ENCODE measurements around the gene FHIP1A.

DNA sequence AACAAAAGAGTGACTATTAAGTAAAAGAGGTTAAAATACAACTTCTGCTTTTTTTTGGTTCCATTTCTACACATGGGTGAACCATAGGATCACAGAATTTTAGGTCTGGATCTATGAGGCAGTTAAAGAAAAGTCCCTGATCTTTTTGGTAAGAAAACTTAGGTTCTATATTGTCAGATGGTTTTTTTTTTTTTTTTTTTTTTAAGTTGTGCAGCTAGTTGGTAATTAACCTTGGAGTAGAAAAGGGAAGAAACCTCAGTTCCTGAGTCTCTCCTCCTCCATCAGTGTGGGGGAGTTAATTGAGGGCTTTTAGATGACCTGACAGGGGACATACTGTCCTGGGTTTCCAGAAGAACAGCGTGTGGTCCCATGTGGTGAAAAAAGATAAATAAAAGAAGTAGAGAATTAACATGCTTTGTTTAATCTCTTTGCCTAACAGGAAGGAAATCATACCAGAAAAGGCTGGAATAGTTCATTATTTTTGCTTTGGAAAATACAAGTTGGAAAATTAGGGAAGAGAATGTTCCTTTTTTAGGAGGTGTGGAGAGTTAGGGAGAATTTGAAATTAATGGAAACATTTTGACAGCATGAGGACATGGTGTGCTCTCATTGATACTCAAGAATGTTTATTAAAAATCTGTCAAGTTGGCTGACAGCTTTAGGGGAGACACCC lies 123.8 kb downstream of the ARHGAP10 start:
- RRBS: no CpG with 5 or more reads among the region's 1 CpG

DNA sequence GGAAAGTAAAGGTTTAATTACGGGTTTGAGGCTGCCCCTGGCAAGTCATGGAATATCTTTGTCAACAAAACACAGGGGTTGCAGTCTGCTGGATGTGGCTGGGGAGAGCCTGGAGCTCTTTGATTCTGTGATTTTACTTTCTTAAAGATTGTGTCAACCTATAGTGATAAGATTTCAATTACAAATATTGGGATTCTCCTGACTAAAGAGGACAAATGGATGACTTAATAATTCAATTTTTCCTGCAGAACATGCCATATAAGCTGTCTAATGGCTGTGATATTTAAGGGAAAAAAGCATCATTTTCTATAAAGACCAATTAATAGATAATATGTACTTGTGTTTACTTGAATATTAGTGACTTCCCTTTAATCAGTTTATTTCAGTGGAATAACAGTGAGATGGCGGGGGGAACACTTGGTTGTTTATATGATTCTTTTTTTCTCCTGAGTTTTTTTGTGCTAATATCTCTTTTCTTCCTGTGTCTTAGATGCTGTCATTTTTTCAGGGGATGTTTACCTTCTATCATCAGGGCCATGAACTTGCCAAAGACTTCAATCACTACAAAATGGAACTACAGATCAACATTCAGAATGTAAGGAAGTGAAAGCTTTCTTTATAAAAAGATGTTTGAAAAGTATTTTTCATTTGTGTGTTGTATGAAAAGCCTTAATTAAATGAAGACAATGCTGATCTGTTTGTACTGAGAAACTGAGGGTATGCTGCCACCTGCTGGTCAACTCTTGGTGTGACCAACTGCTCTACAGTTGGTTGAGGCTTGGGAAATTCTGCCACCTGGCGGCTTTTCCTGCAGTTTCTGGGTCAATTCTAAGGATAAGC lies 134.6 kb downstream of the ARHGAP10 start:
- RRBS: no CpG with 5 or more reads among the region's 3 CpGs

- RRBS: no CpG with 5 or more reads among the region's 4 CpGs
Observed at GRCh38 chr4:147996429-147997276, 264.8 kb downstream of the ARHGAP10 start.

GRCh38 chr4:148442579-148443615 lies 683 bp upstream of the NR3C2 start:
- RRBS: no CpG with 5 or more reads among the region's 52 CpGs

DNA sequence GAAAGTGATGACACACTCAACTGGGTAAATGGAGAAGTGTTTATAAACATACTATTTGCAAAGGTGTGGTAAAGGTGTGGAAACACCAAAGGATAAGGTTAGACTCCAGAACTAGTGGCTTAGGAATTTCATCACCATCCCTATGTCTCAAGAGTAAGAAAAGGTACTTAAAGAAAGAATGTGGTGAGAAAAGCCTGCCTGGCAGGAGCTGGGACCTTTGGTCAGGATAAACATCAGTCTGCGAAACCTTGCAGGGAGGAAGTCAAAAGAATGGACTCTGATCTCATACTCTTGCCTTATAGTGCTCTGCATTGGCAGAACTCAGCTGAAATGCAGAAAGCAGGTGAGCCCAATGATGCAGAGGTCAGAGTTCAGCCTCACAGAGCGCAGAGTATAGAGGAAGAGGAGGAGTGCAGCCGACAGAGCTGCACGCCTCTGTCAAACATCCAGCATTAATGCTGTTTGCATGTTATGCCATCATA lies 97.2 kb upstream of the NR3C2 start:
- RRBS: no CpG with 5 or more reads among the region's 4 CpGs

DNA sequence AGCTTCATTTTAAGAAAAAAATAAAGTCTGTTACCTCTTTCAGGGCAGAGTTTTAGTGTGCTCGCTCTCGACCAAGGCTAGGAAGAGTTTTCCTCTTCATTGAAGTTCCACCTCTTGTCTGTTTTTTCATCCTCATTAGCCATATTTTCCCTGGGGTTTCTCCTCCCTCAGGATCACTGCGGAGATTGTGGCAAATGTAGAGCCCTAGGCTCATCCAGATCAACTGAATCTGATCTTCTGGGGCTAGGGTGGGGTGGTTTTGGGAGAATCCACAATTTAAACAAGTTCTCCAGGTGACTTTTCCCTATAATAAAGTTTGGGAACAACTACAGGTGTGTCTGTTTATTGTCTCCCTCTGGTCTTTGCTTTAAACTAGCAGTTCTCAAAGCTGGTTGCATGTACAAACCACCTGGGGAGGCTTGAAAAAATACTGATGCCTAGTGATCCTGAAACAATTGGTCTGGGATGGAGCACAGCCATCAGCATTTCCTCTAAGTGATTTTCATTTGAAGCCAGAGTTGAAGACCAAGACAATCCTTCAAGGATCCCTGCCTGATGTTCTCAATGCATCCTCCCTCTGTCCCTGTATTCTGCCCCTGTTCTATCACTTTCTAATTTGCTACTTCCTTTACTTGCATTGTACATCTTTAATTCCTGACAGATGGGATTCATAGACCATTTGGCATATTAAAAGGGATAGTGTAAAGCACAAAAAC lies 238.2 kb upstream of the NR3C2 start:
- RRBS: no CpG with 5 or more reads among the region's 3 CpGs

DNA sequence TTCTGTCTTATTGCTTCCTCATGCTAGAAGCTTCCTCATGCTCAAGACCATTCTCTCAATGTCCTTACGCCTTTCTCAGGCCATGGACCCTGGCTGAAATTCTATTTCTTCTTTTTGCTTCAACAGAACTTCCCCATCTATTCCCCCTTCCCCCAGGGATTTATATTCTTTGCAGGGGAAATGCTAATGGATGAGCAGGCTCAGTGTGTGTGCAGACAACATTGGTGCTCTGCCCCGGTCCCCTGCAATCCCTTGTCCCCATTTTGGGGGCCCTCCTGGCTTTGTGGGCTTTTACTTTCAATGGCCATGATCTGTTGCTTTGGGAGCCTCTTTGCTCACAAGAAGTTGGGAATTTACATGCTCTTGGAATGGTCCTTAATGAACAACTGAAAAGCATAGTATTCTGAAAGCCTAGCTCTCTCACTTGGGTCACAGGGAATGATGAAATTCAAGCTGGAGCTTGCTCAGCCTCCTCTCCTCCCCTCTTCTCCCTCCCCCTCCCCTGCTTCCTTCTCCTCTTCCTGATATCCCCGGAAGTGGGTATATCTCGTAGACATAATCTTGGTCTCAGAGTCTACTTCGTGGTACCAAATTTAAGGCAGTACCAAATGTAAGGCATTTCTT lies 400.5 kb upstream of the NR3C2 start:
- RRBS: no CpG with 5 or more reads among the region's 5 CpGs

DNA sequence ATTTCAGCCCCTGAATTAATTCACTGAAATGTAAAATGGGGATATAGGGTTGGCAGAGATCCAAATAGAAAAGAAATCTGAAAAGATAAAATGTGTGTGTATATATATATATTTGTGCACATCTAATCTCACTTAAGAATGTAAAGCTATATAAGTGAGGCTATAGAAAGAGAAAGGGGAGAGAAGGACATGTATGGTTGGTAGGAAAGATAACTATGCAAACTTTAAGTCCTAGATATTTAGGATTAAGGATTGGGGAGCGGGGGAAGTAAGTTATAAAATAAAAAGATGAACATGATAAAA lies 608.0 kb upstream of the NR3C2 start:
- RRBS: no CpG with 5 or more reads among the region's 1 CpG

DNA sequence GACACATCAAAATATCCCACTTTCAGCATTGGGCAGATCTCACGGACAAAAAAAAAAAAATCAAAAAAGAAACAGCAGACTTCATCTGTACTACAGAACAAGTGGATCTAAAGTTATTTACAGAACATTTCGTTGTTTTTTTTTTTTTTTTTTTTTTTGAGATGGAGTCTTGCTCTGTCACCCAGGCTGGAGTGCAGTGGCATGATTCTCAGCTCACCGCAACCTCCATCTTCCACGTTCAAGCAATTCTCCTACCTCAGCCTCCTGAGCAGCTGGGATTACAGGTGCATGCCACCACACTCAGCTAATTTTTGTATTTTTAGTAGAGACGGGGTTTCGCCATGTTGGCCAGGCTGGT lies 145.0 kb downstream of the MAB21L2 start:
- RRBS: no CpG with 5 or more reads among the region's 6 CpGs

DNA sequence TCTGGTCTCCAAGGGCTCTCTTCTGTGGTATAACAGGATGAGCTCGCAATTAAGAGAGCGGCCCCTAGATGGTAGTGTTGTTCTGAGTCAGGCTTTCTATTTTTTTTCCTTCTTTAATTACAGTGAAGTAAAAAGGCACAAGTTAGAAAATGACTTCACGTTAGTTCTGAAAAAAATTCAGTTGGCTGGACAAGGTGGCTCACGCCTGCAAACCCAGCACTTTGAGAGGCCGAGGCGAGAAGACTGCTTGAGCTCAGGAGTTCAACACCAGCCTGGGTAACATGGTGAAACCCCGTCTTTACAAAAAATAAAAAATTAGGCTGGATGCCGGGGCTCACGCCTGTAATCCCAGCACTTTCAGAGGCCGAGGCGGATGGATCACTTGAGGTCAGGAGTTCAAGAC lies 18.1 kb downstream of the RPS3A start:
- RRBS: no CpG with 5 or more reads among the region's 11 CpGs

- RRBS: no CpG with 5 or more reads among the region's 4 CpGs
Observed at GRCh38 chr4:151184462-151185046, 85.1 kb downstream of the RPS3A start.

DNA sequence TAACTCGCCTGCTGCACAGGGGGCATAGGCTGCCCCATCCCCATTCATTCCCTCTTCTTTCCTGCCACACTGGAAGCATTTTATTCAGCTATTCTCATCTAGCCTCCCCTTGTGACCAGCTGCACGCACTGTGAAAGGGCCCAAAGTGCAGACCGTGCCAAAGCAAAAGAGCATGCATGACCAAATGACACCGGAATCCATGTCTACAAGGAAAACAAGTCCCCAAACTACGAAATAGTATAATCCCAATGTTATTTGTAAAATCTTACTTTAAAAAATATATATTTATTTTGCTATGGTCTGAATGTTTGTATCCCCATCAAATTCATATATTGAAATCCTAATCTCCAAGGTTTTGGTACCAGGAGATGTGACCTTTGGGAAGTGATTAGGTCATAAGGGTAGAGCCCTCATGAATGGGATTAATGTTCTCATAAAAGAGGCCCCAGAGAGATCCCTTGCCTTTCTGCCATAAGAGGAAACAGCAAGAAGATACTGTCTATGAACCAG lies 77.3 kb upstream of the PRSS48 start:
- RRBS: no CpG with 5 or more reads among the region's 5 CpGs

DNA sequence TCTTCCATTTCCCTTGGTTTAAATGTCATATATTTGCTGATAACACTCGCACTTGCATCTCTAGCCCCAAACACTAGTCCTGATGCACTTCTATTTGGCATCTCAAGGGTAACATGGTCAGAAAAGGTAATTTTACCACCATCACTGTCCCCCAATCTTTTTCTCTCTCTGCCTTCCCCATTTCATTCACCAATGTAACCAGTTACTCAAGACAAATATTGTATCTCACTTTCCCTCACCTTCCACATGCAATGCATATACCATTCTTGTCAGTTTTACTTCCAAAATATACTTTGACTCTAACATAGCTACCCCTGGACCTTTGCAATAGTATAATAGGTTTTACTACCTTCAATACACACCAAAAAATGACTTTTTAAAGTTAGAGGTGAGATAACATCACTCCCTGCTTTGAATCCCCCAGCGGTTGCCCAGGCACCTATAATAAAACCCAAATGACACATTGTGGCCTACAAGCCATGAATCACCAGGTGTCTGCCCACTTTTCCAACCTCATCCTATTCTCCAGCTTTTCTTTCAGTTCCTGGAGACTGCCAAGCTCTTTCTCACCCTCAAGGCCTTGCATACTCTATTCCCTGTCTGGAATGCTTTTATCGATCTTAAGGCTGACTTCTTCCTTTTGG lies 16.6 kb upstream of the PRSS48 start:
- RRBS: no CpG with 5 or more reads among the region's 3 CpGs

DNA sequence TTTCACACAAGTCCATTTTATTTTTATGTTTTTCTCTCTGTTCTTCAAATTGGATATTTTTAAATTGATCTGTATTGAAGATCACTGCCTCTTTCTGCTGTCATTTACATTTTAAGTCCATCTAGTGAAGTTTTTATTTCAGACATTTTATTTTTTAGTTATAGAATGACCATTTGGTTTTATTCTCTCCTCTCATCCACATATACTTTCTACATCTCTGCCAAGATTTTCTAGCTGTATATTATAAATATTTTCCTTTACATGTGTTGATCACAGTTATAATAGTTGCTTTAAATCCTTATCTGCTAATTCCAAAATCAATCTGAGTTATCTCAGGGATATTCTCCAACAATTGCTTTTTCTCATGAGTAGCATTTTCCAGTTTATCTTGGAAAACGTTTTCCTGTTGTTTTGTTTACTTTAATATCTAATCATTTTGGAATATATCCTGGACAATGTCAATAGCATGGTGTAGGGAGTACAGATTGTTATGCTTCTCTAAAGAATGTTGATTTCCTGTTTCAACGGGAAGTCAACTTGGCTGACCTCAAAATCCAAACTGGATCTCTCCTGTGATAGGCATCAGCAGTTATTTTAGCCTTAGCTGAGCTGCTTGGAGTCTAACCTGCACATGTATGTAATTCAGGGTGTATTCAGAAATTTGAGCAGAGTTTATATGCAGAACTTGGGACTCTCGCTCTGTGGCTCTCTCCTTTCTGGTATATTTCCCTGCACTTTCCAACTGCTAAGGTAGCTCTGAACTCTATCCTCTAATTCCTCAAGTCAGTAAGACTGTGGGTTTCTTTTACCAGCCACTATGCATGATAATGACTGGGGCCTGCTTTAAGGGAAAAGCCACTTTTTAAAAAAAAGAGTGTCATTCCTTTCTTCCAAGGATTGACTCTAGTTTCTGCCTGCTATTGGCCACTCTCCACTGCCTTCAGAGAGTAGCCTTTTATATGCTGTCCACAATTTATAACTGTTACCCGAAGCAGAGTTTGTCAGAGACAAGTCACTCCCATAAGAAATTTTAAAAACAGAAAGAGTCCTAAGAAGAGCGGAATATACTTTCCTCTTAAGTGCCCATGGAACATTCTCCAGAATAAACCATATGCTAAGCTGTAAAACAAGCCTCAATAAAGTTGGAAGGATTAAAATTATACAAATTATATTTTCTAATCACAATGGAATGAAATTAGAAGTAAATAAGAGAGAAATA lies 7.7 kb downstream of the PRSS48 start:
- RRBS: no CpG with 5 or more reads among the region's 5 CpGs

GRCh38 chr4:151315120-151315604 lies 10.2 kb downstream of the SH3D19 start:
- RRBS: no CpG with 5 or more reads among the region's 1 CpG

GRCh38 chr4:151402411-151402859 lies 6.5 kb upstream of the FHIP1A start:
- RRBS: no CpG with 5 or more reads among the region's 6 CpGs

DNA sequence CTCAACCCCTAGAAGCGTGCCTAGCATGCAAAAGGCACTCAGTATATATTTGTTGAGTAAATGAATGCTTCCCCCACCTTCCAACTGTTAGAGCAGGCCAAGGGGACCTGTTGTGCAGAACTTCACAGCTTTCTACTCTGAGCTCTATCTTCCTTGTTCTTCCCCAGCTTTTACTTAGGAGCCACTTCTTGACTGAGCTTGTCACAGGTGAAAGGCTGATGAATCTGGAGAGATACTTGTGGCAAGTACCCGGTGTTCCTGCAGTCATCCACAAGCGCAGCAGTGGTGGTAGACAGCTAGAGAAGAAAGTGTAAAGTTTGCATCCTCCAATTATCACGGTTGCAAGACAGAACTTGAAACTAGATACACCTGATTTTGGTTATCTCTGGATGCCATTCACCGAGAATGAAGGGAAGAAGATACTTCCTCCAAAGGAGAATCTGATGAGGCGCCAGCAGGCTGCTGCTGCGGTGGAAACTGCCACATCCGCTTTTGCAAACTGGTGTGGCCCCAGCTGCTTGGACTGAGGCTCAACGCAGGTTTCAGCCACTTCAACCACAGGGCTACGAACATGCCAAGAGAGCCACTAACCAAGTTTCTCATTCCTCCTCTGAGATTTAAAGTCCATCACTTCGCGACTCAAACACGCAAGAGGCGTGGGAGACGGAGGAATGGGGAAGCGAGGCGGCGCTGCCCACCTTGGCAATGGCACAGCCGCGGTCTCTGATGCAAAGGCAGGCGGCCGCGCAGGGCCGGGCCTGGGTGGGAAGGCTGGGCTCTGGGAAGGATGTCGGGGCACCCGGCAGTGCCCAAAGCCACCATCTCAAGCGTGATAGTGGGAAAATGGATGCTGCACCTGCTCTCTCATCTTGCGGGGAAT lies 1.3 kb upstream of the FHIP1A start:
- RRBS: under 1% methylated on average over 3 of the region's 28 CpGs

GRCh38 chr4:151409092-151409967 lies at the start of gene FHIP1A:
Gene FHIP1A, plus strand, starts transcription at chr4:151409176.
- RRBS: 2% methylated on average over 18 of the region's 55 CpGs

DNA sequence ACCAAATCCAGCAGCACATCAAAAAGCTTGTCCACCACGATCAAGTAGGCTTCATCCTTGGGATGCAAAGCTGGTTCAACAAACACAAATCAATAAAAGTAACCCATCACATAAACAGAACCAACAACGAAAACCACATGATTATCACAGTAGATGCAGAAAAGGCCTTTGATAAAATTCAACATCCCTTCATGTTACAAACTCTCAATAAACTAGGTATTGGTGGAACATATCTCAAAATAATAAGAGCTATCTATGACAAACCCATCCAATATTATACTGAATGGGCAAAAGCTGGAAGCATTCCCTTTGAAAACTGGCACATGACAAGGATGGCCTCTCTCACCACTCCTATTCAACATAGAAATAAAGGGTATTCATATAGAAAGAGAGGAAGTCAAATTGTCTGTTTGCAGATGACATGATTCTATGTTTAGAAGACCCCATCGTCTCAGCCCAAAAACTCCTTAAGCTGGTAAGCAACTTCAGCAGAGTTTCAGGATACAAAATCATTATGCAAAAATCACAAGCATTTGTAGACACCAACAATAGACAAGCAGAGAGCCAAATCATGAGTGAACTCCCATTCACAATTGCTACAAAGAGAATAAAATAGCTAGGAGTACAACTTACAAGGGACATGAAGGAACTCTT lies 56.8 kb downstream of the FHIP1A start:
- RRBS: no CpG with 5 or more reads among the region's 3 CpGs

DNA sequence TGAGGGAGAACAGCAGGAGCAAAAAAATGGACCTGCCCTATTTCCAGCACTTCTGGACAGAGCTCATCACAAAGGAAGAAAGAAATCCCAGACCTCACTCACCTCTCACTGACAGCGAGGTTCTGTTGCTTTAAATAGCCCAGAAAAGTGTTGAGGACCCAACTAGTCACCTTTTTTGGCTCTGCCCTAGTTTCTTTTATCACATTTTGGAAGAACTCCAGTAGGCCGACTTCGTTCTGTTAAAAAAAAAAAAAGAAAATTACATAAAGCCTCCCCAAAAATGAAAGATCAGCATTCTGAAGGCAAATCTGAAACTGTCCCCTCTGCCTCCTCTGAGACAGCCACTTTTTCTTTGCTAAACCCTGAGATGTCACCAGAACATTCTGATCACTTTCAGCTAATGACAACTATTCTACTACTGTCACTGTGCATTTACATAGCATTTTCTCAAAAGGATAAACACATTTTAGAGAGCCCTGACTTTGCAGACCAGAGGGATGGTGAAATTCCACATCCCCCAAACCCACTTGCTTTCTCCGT lies 72.2 kb downstream of the GATB start:
- RRBS: no CpG with 5 or more reads among the region's 4 CpGs

Data from epithelial cell of prostate (primary cell).